Left common carotid artery plus branches (tissue), 1 donor: ENCODE measurements around a stretch of chr4.

DNA sequence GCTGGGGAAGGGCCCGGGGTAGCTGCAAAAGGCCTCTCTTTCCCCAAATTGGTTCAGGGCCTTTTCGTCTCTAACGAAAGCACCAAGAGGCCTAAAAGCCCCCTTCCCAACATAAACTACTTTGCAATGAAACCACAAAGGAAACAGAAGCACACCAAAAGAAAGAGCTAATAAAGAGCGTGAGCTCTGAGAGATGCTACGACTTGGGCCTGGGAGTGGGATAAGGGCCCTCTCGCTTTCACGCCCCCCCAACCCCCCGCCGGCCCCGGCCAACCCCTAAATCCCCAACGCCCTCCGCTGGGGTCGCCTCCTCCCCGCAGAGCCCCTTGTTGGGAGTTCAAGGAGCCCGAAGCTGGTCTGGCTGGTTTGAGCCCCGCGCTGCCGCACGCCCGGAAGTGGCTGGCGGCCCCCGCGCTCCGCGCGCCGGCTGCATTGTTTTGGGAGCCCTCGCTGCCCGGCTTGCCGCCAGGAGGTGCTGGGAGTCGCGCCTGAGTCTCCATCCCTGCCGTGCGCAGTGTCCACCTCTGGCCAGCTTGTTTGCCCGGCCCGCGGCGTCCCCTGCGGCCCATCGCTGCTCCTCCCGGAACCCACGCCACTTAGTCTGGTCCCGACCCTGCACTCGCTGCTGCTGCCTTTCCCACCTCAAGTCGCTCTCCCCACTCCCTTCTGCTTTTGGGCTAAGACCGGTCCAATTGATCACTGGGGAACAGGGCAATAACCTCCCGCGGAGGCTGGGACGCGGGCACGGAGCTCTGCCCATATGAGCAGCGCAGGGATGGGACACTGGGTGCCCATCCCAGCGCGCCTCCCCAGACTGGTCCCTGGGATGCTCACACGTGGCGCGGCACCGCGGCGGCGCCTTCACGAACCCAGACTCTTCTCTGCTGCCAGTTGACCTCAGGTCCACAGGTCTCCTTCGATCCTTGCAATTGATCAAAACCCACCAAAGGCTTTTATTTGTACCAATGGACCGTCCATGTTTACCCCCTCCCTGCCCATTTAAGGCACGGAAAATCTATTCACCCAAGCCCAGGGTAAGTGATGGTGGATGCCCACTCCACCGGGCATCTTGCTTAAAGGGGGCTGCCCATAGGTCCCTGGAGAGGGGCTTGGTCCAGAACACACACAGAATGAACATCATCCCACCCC, 2.2 kb upstream of the SFRP2 start:
- PRO-cap, result no peak

DNA sequence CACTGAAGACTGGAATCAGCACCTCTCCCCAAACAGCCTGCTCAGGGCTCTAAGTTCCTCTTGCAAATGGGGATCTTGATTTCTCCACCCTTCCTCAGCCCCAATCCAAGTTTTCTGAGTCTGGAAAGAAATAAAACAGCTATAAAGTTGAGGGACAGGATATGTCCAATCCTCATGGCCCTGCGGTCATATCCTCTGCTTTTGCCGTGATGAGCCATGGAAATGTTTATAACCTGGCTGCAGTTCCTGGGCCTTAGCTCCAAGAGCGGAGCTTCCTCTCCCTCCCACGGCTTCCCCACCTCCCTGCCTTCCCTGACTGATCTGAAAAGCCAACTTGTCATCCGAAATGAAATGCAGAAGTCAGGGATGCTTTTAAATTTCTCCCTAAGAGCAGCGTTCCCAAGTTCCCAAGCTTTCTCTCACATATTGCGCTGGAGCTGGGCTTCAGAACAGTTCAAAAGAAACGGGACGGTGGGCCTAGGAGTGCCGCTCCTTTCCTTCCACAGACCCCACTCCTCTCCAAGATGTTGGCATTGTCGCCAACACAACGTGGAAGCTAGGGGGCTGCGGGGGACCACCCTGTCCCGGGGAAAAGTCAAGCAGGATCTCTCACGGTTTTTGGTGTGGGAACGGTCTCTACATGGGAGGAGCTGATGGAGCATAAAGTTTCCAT, 221.6 kb upstream of the SFRP2 start:
- PRO-cap, result no peak

GRCh38 chr4:154043750-154044294, 254.9 kb upstream of the SFRP2 start:
- PRO-cap, result no peak

- PRO-cap, result no peak
Observed at GRCh38 chr4:154549583-154550260, 478 bp downstream of the PLRG1 start.

DNA sequence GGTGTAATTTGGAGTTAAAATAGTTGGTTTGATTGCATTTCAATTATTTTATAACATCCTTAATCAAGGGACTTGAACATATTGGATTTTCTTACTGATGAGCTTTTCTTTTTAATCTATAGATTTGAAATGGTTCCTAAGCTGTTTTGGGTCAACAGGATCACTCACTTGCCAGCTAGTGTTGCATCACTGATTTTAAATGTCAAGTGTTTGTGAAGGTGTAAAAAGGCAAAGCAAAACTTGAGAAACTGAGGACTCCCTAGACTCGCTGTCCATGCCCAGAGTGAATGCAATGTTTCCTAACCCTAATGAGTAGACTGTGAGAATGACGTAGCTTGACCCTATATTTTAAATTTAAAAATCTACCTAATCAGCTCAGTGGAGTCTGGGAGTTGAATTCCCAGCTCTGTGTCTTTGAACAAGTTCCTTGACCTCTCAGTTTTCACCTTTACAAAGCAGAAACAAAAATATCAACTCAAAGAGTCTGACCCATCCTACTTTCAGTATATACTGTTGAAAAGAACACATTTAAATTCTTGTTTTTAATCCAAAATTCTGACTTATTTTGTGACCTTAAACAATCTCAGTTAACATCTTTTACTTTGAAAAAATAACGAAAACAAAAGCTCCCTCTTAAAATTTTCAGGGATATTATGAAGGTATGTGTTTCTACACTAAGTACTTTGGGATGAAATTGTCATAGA, 2.4 kb downstream of the FGA start:
- PRO-cap, result no peak

DNA sequence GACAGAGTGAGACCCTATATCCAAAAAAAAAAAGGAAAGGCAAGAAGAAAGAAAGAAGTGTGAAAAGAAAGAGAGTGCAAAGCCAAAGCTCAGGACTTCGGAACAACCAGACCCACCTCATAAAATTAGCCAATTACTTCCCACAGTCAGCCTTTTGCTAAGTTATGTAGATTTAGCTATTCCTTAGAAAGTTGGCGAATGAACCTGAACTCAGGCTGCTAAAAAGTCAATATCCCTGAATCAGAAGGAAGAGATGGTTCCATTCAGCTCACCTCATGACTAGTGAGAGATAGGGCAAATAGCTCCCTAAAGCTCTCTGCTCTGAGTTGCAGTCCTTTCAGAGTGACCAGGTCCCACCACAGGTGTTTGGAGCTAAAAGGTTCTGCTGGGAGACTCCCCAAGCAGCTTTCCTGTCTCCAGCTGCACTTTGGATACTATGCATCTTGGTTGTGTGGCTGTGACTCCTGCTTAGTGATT, 9.0 kb downstream of the FGG start:
- PRO-cap, result no peak

DNA sequence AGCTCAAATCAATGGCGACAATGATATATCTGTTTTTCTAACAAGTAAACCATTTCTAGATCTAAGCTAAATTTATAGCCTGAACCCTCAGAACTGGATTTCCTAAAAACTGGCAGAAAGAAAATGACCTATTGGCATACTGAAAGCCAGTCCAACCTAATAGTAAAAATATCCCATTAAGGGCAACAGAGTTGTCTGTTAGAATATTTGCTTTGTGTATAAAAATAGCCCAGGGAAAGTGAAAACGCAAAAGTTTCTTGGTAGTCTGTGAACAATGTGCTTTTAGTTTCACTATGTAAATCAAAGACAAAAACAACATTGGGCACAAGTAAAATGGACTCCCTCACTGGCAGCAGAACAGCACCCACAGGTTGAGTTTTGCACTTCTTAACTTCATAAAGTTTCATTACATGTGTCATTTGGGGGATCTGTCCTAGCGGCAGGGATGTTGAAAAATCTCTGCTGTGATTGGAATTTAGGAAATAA, 4.2 kb upstream of the FGG start:
- PRO-cap, result no peak

DNA sequence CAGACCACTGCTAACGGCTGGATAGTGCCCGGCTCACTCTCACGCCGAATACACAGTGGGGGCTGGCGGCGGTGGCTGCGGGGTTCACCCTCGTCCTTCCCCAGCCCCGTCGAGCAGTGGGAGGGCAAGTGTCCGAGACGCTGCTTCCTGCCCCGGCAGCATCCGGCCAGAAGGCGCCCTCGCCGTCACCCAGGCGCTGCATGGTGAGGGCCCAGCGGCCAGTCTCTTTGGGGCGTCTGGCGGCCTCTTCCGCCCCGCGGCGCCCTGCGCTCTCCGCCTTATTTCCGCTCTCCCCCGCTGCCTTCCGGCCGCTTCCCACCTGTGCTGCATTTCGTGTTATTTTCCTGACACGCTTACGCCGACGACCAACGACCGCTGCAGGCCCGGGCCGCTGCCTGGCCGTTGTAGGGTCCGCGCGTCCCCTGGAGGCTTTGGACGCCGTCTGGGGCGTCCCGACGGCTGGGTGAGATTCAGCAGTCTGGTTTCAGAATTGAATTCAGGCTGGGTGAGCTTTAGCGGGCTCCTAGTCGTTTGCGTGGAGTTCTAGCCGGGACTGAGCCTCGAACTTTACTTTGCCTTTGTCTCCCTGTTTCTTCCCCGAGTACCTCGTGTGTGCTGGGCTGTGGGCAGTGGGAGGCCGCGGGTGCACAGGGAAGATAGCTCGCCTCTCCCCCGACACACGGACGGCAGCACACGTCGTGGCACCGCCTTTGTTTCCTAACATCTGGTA, 563 bp downstream of the RBM46 start:
- PRO-cap, result no peak

GRCh38 chr4:155908032-155909129, 4.9 kb downstream of the TDO2 start:
- PRO-cap, result no peak

DNA sequence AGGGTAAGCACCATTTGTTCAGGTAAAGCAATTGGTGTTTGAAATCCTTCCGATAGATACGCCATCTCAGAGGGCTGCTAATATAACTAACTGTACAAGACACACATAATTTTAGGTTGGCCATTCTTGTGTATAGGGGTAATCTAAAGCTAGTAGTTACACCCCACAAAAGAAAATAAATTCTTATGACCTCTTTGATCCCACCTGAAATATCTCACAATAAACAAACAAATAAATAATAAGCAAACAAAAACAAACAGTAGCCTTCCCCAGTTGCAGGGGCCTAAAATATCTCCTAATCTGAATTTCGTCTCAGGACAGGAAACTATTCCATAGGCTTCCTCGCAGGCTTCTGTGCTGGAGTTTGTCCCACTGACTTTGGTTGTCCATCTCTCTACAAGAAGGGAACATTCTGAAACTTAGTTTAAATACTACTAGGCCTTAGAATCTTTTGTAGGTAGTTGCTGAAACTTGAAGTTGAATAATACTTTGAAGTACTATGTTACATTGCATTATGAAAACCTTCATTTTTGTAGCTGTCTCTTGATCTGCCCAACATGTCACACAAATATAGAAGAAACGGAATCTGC, 22.1 kb downstream of the TDO2 start:
- PRO-cap, result no peak

DNA sequence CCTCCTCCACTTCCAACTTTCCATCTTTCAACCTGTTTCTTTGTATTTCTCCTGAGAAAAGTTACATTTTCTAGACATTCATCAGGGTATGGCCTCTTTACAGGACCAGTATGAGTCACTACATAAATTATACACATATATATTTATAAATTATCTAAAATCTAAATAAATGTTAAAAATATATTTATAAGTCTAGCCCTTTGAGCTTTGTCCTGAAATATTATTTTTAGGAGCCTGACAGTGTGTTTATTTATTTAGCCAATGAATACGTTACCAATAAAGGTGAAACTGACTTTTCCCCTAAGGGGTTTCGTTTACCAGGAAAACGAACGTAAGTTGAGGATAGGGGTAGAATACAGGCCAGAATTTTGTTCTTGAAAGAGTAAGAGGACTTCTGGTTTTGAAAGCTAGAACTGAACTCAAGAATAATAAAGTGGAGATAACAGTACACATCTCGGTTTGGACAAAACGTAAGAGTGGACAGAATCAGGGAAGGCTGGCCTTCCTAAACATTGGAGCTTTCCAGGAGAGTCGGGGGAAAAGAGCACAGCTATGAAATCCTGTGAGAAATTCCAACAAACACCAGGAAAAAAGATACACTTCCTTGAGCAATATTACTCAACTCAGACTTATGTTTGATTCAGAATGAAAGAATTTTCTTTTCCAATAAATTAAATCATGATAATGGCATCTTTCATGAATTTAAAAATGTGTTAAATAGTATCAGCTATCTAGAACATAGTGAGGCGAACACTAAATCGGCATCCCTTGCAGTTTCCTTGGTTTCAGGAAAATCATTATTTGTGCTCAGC, 1.3 kb downstream of the CTSO start:
- PRO-cap, result no peak

DNA sequence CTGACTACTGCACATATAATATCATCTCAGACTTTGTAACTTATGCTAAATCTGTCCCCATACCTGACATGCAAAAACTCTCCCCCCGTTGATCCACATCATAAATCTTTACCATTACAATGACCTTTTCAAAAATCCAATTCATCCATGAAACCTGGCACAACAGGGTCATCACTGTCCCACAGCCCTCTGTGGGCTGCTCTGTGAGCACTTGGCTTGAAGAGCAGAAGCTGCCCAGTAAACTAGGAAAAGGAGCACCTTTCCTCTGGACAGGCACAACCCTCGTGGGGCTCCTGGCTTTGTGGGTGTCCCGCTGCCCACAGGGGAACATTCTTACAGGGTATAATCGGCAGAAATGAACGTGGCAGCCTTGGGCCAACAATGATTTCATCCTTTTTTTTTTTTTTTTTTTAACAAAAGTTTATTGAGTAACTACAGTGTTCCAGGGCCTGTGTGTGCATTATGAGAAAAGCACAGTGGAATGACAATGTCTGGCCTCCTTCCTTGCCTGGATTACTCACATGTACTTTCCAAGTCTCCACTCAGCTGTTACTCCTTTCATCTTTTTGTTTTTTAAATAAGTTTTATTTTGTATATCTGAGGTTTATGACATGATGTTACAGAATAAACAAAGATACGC, 197.2 kb downstream of the PDGFC start:
- PRO-cap, result no peak

DNA sequence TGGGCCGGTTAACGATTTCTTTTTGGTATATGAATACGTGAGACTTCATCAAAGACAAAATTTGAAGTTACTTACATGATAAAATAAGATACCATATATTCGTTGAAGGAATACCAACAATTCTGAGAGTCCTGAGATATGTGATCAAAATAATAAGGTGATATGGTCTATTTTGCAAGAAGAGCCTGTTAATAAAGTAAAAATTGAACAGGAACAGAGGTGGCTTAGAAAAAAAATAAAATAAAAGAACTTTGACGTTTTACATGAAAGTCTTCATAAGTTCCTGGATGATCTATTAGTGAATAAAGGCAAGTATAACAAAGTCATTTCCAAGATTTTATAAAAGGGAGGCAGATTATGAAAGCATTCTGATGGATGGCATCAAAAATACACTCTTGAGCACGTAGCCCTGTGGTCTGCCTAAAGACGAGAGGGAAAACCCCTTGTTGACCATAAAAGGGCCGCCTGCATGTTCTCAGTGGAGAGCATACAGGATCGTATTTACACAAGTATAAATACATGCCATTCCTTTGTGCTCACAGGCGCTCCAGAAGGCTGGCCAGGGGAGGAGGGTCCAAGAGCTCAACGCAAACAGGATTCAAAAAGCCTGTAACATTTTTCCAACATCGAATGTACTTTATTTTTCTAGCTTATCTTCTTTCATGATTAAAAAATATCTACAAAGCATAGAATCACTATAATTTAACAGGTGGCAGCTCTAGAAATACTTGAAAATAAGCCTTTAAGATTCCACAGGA, 29.7 kb downstream of the PDGFC start:
- PRO-cap, result no peak

- PRO-cap, result no peak
Observed at GRCh38 chr4:157393905-157394124, 173.3 kb downstream of the GRIA2 start.

DNA sequence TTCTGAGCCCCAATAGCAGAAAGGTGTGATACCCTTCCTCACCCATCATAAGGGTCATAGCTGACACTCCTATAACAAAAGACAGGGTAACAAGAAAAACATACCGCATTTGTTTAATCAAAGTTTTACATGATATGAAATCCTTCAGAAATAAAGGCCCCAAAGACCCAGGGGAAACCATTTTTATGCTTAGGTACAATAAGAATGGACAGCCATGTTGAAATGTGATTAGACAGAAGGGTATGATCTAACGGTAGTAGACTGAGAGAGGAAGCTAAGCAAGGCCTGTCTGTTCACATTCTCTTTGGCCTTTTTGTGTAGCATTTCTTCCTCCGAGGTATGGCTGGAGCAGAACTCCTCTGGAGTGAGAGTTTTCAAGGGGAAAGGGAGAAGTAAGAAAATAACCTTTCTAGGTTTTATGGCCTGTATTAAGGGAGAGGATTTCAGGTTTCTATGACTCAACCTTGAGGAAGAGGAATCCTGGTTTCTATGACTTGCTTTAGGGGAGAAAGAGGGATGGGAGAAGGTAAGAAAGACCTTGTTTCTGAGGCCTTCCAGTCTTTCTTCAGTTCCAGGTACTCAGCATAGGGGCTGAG, 14.2 kb downstream of the ETFDH start:
- PRO-cap, result no peak

GRCh38 chr4:158782538-158783396, 13.9 kb downstream of the FNIP2 start:
- PRO-cap, result no peak

- PRO-cap, result no peak
Observed at GRCh38 chr4:158796611-158797166, 27.9 kb downstream of the FNIP2 start.

DNA sequence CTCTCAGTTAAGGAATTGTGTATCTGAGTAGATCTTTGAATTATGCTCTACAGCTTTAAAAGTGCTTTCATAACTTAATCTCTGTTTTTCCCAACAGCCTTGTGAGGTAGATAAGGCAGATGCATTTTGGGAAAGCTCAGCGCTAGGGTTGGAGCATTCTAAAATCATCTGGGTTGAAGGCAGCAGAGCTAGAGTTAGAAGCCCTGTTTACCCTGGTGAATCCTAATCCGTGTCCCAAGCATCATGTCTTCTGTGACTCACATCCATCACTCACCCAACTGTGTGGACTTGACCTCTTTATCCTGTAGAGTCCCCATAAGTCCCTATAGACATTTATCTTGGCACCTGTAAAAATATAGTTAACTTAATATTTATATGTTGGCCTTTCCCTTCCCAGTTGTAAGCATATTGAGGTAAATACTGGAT, 49.9 kb downstream of the FNIP2 start:
- PRO-cap, result no peak

- PRO-cap, result no peak
Observed at GRCh38 chr4:158896059-158896450, 127.2 kb downstream of the FNIP2 start.

DNA sequence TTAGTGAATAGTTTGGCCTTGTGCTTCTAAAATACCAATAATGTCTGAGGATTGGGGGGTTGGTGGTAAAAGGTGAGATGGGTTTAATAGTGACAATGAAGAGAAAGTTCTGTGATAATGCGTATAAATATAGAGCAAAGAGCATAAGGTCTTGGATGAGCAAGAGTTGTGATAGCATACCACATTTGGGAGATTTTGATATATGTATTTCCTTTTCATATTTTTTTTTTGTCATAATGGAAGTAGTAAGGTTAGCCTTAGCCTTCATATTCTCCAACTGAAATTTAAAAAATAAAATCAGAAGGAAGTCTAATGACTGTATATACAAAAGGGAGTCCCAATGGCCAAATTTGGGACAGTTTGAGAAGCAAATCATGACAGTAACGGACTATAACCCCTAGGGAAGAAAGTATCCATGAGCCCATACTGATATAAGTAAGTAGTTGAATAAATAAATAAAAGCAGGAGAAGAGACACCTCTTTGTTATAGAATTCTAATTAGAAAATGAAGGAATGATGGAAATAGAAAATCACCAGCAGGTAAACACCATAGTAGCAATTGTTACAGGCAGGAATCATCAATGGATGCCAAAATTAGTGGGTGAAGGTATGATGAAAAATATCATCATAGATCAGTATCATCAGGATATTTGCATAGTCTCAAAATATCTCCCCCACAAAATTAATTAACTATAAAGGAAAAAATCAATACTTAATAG, 9.4 kb downstream of the RAPGEF2 start:
- PRO-cap, result no peak